Cardiac ventricle fibroblast (primary cell): ENCODE results near the genes RNF115, ANKRD35 and ITGA10.

GRCh38 chr1:120724465-120724911, 743 bp downstream of the NOTCH2NLR start:
- RAMPAGE, long total RNA: no peak

GRCh38 chr1:121020559-121021209, 131.1 kb downstream of the PPIAL4A start:
- RAMPAGE, long total RNA: no peak

GRCh38 chr1:121097606-121098369, 86.4 kb downstream of the FAM72B start:
- RAMPAGE, long total RNA: no peak

- RAMPAGE, long total RNA: no peak
Observed at GRCh38 chr1:121117001-121117657, 67.0 kb downstream of the FAM72B start.

- RAMPAGE, long total RNA: no peak
Observed at GRCh38 chr1:121458677-121459170, 273.9 kb downstream of the SRGAP2C start.

- RAMPAGE, long total RNA: no peak
Observed at GRCh38 chr1:143691295-143691705, 214.5 kb downstream of the H3-7 start.

GRCh38 chr1:144560540-144561487, 31.9 kb upstream of the PPIAL4F start:
- RAMPAGE, long total RNA: no peak

- RAMPAGE, long total RNA: no peak
Observed at GRCh38 chr1:144988534-144989061, 106.5 kb downstream of the SRGAP2B start.

GRCh38 chr1:145189220-145189646, 52.7 kb downstream of the PPIAL4D start:
- RAMPAGE, long total RNA: no peak

GRCh38 chr1:145232596-145233419, 9.2 kb downstream of the PPIAL4D start:
- RAMPAGE, long total RNA: no peak

DNA sequence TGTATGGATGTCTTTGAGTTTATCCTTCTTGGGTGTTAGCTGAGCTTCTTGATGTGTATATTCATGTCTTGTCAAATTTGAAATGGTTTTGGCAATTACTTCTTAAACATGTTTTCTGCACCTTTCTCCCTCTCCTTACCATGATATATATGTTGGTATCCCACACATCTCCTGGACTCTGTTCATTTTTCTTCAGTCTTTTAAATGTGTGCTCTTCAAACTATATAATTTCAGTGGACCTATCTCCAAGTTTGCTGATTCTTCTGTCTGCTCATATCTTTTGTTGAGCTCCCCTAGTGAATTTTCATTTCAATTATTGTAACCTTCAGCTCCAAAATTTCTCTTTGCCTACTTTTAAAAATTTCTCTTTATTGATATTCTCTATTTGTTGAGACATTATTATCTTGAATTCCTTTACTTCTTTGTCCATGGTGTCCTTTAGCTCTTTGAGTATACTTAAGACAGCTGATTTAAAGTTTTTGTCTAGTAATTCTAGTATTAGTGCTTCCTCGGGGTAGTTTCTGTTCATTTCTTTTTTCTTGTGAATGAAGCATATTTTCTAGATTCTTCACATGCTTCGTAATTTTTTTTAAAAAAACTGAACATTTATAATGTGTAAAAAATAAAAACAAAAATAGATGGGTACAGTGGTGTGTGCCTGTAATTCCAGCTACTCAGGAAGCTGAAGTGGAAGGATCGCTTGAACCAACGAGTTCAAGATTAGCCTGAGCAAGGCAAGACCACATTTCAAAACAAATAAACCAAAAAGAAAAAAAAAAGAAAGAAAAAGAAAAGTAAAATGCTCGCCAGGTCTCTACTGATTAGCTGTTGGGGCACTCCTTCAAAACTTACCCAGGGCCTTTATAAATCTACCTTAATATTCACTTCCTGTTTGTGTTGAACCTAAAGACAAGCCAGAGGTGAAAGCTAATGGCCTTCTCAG, 50.9 kb downstream of the RNF115 start:
- RAMPAGE, long total RNA: no peak

DNA sequence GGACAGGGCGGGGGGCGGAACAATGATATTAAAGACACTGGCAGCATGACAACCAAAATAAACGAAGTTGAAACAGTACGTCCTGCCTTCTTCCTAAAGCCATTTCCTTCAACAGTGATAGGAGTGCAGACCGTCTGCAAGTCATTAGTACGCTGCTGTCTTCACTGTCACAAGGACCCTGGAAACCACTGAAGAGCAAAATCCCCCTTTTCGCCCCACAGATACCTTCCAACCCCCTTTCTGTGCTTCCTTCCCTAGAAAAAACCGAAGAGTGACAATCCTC, 922 bp downstream of the RNF115 start:
- RAMPAGE, long total RNA: no peak

DNA sequence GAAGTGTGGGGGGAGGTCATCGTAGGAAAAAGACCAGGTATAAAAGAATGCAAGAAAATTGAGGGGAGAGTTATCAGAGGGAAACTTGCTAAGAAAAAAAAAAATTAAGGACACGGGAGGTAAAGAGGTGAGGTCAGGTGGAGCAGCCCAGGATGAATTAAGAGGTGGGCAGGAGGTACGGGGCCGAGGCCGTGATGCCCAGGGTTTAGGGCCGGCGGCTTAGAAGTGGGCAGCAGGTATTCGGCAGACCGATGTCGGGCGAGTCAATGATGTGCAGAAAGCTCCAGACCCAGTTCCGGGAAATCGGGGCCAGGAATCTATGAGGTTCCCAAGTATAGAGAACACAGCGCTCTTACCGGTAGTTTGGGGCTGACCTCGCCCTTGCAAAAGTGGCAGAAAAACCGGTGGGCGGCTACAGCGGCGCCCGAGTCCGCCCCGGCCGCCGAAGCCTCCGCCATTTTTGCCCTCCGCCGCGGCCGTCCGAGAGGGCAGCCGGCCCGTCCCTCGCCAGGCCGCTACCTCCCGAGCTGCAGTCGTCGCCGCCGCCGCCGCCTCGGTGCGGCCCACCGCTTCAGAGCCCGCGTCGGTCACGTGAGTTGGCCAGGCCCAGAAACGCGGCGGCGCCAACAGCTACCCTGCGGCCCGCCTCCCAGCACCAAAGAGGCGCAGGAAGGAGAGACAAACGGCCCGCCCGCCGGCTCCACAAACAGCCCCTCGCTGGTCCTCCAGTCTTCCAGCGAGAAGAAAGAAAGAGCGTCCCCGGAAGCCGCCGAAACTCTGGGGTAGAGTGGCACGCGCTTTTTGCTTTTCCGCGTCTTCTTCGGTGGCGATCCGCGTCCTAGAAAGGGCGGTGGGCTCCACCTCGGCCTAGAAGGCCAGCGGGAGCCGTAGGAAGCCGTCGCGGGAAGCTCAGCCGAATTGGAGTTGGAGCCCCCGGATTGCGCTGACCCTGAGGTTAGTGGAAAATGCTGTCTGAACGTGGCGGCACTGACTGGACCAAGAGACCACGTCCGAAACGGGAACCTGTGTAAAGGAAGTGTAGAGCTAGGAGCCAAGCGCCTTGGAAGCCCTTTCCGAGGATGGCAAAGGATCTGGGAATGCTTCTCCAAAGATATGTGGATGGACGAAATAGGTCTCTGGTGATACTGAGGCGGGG, at the start of gene RNF115:
TSS of gene RNF115 (minus strand) at position 680 of the 1,156 bp plus-strand sequence.
- RAMPAGE, long total RNA: no peak

DNA sequence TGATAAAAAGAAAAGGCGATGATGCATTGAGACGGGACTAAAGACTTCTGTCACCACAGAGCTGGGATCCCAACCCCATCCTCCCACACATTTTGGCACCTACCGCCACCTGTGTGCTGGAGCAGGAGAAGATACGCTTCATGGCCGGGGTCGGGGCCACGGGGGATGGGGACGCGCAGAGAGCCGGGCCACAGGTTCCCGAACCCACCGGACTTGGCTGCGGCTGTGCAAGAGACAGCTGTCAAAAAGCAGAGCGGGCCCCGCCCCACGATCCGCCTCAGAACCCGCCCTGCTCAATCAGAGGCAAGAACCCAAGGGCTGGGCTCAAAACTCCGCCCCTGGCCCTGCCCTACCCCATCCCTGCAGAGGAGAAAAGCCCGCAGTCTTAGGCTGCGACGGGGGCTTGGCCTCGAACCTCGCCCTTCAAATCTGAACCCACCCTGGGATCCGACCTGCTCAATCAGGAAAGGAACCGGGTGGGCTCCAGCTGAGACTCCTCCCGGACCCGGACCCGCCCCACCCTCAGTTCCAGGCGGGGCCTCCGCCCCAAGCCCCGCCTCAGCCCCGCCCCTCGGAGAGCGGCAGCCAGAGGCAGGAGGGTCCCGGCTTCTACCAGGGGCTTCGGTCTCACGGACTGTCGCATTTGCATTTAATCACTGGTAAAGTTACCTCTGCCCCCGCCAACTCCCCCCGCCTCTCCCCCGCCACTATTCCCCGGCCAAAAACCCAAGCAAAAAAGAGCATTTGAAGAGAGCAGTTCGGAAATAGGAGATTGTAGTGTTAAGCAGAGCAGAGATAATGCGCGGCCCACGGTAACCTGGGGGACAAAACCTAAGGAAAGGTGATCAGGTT, at the start of gene ANKRD35:
TSS of gene ANKRD35 (minus strand) at position 250 of the 852 bp plus-strand sequence.
- RAMPAGE, long total RNA: no peak

DNA sequence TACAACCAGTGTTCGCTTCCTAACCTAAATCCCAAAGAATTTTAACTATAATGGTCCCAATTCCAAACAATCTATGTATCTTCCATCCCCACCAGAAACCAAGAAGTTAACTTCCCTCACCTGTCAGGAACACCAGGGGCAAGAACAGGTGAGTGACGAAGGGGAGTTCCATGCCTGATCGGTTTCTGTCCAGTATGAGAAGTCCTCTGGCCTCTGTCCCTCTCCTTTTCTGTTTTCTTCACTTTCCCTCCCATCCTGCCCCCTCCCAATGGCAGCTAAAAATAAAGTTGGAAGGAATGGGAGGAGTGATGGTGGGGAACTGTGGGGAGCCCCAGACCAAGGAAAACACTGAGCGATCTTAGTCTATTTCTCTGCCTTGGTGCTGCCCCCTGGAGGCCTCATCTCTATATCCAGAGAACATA, at the start of gene ITGA10:
TSS of gene ITGA10 (minus strand) at position 208 of the 422 bp plus-strand sequence.
- RAMPAGE, long total RNA: no peak

- RAMPAGE, long total RNA: no peak
Observed at GRCh38 chr1:145927839-145927986, 429 bp upstream of the RBM8A start.

DNA sequence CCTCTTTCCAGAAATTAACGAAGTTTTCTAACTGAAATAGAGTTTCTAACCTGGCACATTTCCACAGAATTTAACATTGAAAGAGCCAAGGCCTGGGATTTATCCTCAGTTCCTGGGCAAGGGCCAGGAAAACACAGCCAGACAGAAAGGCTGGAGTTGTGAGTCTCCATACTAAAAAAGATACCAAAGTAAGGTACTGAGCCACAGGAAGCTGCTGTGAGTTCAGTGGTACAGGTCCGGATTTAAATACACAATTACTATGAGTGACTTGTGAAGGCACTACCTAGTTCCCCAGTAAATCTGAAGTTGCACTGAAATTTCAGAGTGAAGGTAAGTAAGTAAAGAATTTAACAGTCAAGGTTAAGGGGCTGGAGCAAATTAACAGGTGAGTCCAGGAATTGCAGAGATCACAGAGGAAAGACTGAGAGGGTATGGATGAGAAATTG, 967 bp downstream of the LIX1L start:
- RAMPAGE, long total RNA: no peak

- RAMPAGE, long total RNA: no peak
Observed at GRCh38 chr1:145978522-145979222, 14.2 kb downstream of the POLR3GL start.

DNA sequence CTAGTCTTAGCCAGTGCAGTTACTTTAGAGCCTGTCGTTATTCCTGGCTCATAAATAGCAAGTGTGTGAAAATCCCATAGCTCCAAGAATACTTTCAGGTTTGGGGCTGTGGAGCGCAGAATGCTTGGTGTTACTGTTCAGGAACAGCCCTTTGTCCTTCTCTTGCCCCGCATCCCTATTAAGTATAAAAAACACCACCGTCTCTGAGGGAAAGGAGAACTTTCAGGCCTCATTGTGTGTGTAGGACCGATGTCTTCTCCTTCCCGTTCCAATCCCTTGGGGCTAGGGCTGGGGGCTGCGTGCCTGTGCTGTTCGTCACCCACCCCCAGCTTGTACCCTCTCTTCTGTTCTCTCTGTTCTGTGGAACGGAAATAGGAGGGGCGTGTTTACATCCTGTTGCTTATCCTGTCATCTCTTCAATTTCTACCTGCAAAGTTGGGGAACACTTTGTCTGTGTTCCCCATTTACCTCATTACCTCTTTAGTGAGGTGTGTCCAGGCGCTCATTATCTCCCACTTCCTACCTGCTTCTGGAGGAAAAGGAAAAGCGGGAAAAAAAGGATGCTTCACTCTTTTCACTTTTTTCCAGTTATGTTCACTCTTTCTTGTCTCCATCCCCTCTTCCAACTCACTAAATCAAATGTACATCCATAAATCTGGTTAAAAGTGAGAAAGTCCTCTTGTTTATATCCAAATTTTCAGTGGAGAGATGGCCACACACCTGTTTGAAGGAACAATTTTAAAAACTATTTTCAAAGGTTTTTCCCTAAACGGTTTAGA, 812 bp upstream of the TXNIP start:
- RAMPAGE, long total RNA: no peak

- RAMPAGE, long total RNA: no peak
Observed at GRCh38 chr1:146009956-146010749, 11.4 kb downstream of the HJV start.